ENCODE data around the genes FHL1, VGLL1 and ARHGEF6.

- PRO-cap = no peak
These were observed 17.3 kb downstream of the ETDC start for GRCh38 chrX:135326294-135327248.

DNA sequence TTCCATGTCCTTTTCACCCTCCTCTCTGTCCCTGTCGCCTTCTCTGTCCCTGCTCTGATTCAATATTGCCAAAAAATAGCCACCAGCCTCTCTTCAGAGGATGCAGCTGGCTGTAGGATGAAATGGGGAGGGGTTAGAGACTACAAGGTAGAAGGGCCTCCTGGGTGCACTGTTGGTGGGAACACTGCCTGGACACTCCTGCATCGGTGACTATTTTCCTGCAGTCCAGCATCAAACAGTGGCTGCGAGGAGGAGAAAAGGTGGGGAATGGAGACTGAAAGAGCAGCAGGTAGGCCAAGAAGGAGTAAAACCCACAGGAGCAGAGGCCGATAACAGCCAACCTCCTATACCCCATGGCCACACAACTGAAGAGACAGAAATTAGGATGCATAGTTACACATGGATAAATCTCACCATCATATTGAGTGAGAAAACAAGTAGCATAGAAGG is 12.0 kb downstream of the ZNF75D start:
- PRO-cap = no peak

- PRO-cap = no peak
These were observed 15.8 kb downstream of the ZNF449 start for GRCh38 chrX:135360142-135360957.

DNA sequence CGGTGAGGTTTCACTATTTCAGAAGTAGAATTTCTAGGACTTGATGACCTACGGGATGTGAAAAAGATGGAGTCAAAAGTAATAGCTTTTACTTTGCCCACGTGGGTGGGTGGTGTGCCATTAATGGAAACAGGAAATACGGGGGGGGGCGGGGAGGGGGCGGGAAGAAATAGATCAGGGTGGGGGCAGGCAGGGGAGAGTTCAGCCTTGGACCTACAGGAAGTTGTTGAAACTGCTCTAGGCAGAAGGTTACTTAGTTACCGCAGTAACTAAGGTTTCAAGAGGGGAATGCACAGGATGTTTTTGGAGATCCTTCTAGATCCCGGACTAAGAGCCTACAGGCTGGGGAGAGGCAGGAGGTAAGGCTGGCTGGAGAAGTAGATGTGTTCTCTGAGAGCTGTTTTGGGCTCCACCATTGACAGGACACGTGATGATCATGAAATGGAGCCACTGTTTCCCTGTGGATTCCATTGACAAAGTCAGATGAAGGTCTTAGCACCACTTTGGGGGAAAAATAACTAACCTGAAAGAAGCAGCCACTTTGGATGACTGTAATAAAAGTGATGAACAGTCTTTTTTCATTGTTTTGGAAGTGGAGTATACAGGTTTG is 53.0 kb upstream of the FHL1 start:
- PRO-cap = no peak

- PRO-cap = unidirectional peak, minus-strand start at chrX:136149270
These were observed 47.8 kb upstream of the FHL1 start for GRCh38 chrX:136149063-136149442.

DNA sequence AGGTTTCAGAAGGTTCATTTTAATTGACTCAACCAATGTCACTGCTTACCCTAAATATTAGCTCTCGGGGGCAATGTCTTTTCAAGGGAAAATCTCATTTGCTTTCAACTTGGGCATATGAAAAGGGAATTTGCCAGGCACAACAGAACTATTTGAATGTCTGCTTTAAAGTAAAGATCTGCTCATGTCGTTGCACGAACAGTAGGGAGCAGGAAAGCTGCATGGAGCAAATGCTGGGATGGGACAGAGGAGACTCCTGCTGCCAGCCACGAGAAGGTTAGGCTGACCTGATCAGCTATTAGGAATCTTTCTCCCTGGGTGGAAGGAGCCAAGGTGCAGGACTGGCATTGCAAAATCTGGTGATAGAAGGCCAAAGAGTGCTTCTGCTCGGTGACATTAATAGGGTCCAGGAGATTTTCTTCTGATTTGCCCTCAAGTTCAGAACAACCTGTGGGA is 26.7 kb upstream of the FHL1 start:
- PRO-cap = no peak

DNA sequence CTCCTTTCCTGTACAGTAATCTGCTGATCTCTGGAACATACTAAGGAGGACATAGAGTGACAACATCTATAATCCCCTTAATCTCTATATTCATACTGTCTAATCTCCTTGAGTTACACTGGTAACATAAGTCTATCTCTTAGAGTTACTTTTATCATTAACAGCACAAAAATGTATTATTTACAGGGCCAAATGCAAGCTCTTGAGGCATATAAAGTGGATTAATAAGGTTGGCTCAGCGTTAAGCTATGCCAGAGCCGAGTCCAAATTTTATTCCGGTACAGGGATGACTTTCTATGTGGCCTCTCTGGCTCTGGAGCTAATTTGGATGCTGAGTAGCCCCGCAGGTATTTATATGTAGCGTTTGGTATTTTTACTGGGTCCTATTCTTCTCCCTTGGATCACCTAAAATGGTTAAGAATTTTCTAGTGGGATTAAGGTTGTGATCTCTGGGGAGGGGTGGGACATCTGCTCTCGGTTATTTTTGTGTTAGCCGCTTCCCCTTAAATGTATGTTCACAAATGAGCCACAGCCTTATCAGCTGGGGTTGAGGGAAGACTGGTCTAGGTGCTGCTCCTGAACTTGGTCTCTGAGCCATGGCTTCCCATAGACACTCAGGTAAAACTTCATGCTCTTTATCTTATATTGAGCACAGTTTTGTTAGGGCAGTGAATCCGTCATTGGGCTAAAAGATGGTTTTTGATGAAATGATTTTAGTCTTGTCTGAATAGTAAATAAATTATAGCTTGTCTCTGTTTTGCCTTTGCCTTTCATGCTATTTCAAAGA is at the start of gene FHL1:
TSS of gene FHL1 (plus strand) at position 531 of the 787 bp plus-strand sequence.
- PRO-cap = no peak

- PRO-cap = no peak
These were observed 13.6 kb downstream of the FHL1 start for GRCh38 chrX:136210127-136211209.

DNA sequence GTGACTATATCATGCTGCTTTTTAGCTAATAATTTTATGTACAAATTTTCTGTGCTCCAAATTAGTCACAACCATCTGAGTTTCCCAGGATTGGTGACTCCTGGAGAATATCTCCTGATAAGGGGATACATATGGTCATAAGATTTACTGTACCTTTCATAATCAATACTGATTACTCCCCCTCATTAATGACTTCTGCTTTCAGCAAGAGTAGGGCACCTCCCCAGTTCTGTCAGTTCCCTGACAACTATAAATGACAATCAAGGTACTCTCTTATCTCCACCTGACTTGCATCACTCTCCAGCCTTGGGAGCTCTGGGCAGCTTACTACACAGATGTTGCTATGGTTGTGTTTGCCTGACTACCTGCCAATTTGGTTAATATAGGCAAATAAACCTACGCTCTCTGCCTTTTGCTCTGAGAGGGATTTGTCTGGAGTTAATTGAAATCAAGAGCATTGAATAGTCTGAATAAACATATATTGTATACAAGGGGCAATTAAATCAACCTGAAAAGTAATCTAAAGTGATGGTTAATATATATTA is 22.7 kb upstream of the MAP7D3 start:
- PRO-cap = no peak

GRCh38 chrX:136510552-136510935 is 13.2 kb downstream of the HTATSF1 start:
- PRO-cap = no peak

GRCh38 chrX:136531886-136532301 is at the start of gene VGLL1:
VGLL1 (plus strand) TSS chrX:136532215.
- PRO-cap = no peak

- PRO-cap = no peak
These were observed 1.4 kb upstream of the CD40LG start for GRCh38 chrX:136646456-136647009.

- PRO-cap = no peak
These were observed 12.2 kb downstream of the ARHGEF6 start for GRCh38 chrX:136768368-136769102.

- PRO-cap = unidirectional peak, minus-strand start at chrX:136780932
These were observed at the start of gene ARHGEF6 for GRCh38 chrX:136780632-136781596. ARHGEF6 (minus strand) TSS chrX:136780932.

- PRO-cap = no peak
These were observed 18.9 kb downstream of the RBMX start for GRCh38 chrX:136861476-136862243.

DNA sequence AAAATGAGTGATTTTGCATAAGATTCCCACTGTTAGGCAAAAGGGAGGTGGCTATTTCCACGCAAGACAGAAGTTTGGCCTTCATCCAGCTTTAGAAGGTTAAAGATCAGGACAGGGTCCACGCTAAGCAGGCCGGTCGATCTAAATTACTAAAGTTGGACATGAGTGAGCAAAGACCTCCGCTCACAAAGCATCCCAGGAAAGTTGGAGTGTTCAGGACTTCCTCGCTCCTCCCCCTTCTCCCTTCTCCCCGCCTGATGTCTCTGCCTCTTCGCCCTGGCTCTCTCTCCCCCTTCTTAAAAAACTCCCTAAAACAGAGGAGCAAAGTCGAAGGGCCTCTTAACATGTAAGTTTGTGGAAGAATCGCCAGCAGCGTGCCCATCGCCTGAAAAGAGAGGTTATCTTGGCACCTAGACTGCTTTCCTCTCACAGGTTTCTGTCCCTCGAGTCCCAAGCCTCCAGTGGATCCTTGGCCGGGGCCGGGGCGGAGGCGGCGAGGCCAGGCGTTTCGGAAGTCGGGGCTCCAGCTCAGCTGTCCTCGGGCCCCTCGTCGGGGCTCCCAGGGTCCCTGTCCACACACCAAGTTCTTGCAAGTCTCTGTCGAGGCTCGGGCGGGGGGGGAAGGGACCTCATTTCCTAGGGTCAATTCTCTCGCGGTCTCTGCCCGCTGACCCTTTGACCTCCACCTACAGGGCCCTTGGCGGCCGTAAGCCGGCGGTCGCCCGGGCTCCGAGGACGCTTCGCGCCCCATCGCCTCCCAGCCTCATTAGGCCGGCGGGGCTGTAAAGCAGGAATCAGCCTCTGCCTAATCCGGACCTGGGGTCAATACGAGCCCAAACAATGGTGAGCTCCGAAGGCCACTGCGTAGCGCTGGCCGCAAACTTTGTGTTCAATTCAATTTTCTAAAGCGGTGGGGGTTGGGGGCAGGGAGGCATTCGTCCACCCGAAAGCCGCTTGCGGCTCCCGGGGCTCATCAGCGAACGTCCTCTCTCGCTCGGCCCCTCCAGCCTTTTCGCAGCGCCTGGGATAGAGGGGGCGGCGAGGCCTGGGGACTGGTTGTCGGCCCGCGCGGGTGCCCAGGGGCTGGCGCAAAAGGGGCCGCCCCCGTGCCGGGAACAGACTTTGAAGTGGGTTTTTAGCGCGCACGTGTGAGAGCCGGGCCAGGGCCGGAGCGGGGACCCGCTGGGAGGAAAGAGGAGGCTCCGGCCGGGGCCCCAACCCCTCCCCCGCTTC is 7.8 kb downstream of the ZIC3 start:
- PRO-cap = no peak

DNA sequence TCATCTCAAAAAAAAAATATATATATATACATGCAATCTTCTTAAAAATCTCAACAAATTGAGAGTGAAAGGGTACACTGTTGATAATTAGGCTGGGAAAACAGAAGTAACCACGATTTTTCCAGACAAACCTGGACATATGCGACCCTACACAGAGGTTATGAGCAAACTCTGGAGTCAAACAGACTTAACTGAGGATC is 85.2 kb downstream of the ZIC3 start:
- PRO-cap = no peak

- PRO-cap = no peak
These were observed 66.9 kb upstream of the FGF13 start for GRCh38 chrX:138778441-138778749.

DNA sequence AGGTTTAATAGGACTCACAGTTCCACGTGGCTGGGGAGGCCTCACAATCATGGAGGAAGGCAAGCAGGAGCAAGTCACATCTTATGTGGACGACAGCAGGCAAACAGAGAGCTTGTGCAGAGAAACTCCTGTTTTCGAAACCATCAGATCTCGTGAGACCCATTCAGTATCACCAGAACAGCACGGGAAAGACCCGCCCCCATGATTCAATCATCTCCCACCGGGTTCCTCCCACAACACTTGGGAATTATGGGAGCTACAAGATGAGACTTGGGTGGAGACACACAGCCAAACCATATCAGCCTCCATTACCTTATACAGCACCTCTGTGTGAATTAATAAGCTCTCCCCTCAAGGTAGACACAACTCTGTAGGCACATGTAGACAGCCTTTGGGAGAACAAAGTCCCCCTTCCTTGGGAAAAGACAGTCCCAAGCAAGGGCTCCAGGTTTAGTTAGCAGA is 279.0 kb upstream of the FGF13 start:
- PRO-cap = no peak

DNA sequence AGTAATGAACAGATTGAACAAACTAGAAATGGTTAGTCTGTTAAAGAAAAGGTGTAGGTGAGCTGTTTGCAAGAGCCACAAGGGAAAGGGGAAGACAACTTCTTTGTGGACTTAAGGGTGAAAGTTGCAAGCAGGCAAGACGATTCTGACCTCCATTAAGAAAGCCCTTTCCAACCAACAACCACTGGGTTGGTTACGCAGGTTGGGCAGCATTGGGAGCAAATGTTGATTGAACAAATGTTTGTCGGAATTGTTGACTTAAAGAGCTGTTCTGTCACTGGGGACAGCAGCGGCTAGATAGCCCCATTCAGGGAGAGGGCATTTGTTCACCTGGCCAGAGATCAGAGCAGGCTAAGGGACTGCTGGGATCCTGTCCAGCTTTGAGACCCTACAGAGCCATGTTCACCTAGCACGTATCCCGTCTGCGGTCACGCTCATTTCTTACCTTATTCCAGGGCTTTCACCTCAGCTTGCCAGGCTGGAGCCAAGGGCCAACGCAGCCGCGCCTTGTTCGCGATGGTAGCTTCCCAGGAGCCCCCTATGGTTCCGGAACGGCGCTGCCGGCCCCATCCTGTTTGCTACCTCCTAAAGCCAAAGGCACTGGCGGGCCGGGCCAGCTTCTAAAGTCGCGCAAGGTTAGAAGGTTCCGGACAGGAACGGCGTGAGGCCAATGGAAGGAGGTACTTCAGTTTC is 24.5 kb downstream of the F9 start:
- PRO-cap = no peak

Measured in fallopian tube (tissue), 1 donor.